ENCODE measurements around a stretch of chr16.

DNA sequence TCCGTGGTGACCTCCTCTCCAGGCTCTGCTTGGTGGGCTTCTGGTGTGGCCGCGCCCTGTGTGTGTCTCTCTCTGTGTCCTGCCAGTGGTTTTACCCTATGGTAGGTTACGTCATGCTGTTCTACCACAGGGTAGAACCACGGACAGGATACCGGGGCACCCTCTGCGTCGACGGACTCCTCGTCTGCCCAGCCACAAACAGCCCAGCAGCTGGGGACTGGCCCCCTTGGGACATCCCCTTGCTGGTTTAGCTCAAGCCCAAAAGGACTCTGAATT is 18.2 kb upstream of the CLEC18A start:
- PRO-cap = no peak

DNA sequence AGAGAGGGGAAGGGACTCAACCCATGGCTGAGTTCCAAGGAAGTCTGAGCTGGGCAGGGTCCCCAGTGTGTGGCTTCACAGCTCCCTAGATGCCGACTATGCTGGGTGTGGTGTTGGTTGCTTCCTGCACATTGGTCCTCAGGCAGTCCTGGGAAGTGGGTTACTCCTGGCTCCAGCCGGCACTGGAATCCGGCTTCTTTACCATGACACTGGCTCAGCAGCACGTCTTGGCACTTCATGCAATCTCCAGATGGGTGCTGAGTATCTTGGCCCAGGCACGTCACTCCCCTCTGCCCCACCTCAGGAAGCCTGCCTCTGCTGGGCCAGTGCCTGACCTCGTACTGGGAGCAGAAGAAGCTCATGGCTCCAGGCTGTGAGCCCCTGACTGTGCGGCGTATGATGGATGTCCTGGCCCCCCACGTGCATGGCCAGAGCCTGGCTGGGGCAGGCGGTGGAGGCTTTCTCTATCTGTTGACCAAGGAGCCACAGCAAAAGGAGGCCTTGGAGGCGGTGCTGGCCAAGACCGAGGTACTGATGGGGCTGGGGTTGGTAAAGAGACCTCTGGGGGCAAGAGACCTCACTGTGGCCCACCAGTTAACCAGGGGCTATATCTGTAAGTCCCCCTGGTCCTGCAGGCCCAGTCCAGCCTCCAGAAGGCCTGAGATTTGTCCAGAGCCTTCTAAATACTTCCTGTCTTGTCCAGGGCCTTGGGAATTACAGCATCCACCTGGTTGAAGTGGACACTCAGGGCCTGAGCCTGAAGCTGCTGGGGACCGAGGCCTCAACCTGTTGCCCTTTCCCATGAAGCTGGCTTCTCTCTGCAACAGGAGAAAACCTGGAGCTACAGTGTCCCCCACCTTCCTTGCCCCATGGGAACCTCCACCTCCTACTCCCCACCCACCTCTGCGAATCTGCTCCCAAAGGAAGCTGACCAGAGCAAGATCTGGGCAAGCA is 24.8 kb downstream of the FCSK start:
- PRO-cap = no peak

- PRO-cap = no peak
These were observed 41.5 kb downstream of the SF3B3 start for GRCh38 chr16:70564916-70565620.

- PRO-cap = no peak
These were observed 7.5 kb downstream of the IL34 start for GRCh38 chr16:70653782-70654325.

DNA sequence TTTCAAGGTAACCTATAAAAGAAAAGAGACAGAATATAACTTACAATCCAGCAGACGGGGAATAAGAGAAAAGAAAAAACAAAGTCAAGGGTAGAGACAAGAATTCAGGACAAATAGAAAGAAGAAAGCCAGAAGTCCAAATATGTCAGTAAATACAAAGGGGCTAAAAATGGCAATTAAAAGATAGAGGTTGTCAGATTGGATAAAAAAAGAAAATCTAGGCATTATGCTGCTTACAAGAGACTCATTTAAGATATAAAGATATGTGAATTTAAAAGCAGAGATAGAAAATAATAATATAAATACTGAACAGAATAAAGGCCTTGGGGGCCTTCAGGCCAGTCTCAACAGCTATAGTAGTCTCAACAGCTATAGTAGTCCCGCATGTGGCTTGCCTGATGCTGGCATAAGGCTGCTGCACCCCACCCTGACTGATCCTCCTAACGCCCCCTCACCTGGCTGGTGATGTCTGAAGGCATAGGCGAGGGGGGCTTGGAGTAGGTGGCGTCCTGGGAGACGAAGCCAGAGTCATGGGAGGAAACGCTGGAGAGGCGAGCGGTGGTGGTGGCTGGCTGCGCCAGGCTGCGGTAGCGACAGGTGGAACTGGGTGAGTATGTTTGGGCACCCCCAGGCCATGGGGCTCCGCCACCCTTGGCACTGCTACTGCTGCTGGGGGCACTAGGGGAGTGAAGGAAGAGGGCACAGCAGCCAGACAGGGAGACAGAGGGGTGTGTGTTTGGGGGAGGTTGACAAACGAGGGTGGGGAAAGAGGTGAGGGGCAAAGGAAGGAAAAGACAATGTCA is 11.8 kb downstream of the MTSS2 start:
- PRO-cap = no peak

GRCh38 chr16:70684953-70685484 is 834 bp downstream of the MTSS2 start:
- PRO-cap = no peak

- PRO-cap = no peak
These were observed 6.6 kb upstream of the MTSS2 start for GRCh38 chr16:70692303-70693067.

- PRO-cap = no peak
These were observed 22.6 kb upstream of the MTSS2 start for GRCh38 chr16:70708405-70708841.

DNA sequence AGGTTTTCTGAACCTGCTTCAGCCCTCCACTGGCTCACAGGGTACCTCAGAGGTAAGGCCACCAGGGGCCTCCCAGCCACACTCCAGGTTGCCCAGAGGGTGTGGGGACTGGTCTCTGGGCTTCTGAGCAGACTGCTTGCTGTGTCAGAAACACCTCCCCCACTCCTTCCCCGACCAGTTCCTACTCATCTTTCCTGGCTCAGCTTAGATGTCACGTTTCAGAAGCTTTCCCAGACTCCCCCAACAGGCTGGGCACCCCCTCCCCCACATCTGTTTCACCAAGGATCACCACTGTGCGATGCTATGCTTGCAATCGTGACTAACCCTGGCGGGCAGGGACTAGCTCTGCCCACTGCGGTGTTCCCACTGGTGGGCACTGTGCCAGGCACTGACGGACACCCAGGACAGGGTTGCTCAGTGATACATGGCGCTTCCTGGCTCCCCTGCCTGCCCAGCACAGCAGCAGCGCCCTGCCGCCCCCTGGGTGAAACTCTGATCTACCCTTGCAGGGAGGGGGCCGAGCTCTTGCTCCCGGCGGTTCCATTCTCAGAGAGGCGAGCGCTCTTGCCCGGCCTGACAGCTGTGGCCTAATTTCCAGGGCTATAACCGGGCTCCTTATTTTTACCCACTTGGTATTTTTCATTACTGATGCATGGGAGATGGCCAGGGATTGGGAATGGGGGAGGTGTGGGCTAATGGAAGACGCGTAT is 29.4 kb upstream of the MTSS2 start:
- PRO-cap = no peak

GRCh38 chr16:70740083-70740524 is 54.3 kb upstream of the MTSS2 start:
- PRO-cap = no peak

DNA sequence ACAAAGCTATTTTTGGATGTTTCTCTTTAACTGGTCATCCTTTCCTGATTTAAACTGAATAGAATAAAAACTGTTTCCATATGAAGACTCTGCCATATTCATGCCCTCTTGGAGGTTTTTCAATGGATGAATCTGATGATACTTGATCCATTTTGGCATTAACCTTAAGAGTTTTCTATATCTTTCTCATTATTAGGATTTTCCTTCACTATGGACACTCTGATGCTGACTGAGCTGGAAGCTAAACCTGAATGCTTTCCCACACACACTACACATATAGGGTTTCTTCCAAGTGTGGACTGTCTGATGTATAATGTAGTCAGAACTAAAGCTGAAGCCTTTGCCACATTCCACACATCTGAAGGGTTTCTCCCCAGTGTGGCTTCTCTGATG is 6.0 kb upstream of the TLE7 start:
- PRO-cap = no peak

- PRO-cap = no peak
These were observed 7.5 kb upstream of the TLE7 start for GRCh38 chr16:71449061-71450103.

GRCh38 chr16:71570269-71571080 is 6.4 kb downstream of the TAT start:
- PRO-cap = no peak

GRCh38 chr16:71729232-71730018 is 4.9 kb upstream of the PHLPP2 start:
- PRO-cap = no peak

DNA sequence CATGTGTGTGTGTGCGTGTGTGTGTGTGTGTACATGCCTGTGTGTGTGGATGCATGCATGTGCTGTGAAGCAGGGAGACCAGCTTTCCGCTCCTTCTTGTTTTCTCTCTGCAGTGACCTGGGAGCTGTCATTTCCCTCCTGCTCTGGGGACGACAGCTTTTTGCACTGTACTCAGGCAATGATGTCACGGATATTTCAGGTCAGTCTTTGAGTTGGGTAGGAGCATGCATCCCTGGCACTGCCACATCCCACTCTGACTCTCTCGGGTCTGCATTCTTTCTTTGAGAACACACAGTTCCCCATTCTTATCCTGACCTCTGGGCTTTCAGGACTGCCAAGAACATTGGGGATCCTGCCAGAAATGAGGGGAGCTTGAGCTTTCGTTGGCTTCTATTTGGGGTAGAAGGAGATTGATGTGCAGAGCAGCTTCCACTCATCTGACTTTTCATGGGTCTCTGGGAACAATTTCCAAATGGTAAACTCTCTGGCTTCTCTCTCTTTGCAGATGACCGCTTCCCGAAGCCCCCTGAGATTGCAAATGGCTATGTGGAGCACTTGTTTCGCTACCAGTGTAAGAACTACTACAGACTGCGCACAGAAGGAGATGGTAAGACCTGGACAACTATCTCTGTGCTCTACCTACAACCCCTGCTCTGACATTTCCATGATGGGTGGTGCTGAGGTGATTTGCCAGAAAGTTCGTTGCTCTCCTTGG is 10.9 kb downstream of the HPR start:
- PRO-cap = no peak

DNA sequence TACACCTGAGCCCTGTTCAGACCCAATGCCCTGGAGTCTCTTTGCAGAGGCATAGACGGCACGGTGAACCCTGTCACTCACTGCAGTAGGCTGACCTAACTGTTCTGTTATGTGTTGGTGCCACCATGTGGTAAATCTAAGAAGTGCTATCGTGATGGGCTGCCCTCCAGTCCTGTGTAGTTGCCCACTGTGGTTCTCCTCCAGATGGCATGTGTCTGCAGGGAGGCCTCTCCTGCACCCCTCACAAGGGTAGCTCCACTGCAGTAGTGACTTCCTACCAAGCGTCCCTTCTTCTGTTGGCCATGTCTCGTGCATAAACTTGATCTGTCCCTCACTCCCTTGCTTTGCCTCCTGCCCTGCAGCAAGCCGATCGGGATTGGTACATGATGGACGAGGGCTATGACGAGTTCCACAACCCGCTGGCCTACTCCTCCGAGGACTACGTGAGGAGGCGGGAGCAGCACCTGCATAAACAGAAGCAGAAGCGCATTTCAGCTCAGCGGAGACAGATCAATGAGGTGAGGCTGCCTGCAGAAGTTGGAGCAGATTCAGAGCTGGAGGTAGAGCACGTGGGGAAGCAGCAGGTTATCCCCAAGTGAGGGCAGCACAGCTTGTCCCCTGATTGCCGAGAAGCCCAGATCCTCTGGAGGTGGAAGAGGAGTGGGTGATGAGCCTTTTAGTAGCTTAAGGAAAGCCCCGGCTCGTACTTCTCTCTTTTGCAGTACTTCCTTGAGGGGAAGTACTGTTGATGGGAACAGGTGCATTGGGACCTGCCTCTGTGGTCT is 5.9 kb downstream of the DHX38 start:
- PRO-cap = no peak

DNA sequence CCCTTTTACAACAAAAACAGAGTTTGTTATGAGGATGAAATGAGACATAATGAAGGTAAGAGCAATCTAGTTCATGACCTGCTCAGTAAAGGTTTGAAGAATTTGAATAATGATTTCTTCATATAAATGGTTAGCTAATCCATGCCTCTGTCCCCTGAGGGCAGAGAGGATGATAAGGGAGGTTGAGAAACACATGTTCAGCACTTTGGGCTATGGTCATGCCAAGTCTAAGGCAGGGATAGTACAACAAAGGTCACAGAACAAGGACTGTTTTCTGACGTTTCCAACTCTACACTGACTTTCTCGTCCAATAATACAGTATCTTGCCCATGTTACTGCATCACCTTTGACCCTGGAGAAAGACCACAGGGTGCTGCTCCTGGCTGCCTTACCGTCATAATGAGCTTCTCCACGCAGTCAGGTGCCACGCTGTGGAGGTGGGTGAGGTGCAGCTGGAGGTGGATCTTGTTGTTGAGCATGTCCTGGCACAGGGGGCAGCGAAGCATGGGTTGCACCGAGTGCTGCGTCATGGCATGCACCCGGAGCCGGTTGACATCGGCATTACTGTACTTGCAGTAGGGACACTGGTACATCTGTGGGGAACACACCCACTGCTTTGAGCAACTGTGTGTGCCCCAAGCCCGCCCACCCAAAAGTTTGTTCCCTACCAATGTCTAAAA is 236.6 kb downstream of the ZFHX3 start:
- PRO-cap = no peak

GRCh38 chr16:72850880-72851372 is 197.0 kb downstream of the ZFHX3 start:
- PRO-cap = no peak

- PRO-cap = no peak
These were observed 122.9 kb downstream of the ZFHX3 start for GRCh38 chr16:72924917-72925593.

- PRO-cap = no peak
These were observed 11.7 kb downstream of the ZFHX3 start for GRCh38 chr16:73035814-73037052.

All from type B pancreatic cell (in vitro differentiated cells).